ENCODE measurements around the genes DPP7 and RNF208.

GRCh38 chr9:136789115-136789830 is 1.9 kb upstream of the TMEM141 start:
- RRBS: no CpG with 5 or more reads among the region's 11 CpGs
CAGE:
- cytosol, long polyA plus RNA: no peak
- long polyA plus RNA: no peak
- nucleus, long polyA plus RNA: no peak

DNA sequence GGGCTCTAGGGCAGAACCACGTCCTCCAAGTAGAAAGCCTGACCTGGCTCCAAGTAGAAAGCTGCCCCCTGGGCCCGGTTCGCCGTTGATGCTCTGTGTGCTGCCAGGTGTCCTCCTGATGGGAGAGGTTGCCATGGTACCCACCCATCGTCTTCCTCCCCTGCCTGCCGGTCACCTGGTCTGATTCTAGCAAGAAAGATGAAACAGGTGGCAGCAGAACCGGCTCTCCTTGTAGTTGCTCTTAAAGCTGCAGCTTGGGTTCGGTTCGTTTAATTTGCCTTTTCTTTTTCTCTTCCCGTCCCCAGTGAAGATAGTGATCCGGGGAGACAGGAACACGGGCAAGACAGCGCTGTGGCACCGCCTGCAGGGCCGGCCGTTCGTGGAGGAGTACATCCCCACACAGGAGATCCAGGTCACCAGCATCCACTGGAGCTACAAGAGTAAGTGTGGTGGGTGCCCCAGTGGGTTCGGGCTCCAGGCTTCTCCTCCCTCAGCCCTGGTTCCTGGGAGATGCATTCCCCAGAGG is 15.5 kb downstream of the RABL6 start:
- RRBS: 92% methylated on average over 6 of the region's 18 CpGs
CAGE:
- cytosol, long polyA plus RNA: no peak
- long polyA plus RNA: no peak
- nucleus, long polyA plus RNA: no peak

DNA sequence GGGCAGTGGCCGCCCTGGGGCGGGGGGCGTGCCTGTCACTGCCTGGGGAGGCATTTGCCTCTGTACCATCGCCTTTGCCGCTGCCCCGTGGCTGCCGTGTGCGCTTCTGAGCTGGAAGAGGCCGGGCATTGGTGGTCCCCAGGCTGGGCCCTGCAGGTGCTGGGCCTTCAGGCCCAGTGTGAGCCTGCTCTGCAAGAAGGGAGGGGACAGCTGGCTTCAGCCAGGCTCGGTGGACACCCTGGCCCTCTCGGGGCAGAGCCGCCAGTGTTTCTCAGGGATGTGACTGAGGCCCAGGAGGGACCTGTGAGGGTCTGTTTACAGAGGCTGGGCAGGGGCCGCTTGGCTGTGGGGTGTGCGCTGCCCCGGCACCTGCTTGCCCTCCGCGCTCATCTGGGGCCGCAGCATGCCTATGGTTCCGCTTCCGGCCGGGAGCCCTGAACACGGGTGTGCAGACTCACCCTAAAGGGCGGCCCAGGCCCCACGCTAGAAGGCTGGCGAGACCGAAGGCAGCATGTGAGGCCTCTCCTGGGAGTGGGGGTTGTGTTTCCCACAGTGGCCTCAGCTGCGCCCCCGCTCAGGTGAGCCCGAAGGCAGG is 1.6 kb upstream of the AJM1 start:
- RRBS: 92% methylated on average over 3 of the region's 29 CpGs
CAGE:
- cytosol, long polyA plus RNA: no peak
- long polyA plus RNA: no peak
- nucleus, long polyA plus RNA: no peak

DNA sequence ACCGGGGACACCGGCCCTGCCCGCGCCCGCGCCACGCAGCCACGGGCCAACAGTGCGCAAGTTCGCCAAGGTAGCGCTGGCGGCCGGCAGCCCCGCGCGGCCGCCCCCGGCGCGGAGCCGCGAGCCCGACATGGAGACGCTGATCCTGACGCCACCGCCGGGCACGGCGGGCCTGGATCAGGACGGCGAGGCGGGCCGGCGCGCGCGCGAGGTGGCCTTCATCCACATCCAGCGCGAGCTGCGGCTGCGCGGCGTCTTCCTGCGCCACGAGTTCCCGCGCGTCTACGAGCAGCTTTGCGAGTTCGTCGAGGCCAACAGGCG is 2.4 kb upstream of the PHPT1 start:
- RRBS: 98% methylated on average over 20 of the region's 54 CpGs
CAGE:
- cytosol, long polyA plus RNA: no peak
- long polyA plus RNA: no peak
- nucleus, long polyA plus RNA: no peak

DNA sequence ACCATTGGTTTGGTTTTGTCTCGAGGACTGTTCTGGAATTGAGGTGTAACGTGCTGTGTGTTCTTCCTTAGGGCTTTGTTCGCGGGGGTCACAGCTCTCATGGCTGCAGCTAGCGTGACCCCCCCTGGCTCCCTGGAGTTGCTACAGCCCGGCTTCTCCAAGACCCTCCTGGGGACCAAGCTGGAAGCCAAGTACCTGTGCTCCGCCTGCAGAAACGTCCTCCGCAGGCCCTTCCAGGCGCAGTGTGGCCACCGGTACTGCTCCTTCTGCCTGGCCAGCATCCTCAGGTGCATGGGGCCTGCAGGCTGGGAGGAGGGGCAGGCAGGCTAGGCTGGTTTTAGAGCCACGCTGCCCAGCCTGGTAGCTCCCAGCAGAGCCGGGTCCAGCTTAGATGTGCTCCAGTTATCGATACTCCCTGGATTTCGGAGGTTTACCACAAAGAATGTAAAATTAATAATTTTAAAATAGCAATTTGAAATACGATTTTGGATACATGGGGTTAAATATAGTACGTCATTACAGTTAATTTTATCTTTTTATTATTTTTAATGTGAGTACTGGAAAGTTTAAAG is 12.4 kb downstream of the TRAF2 start:
- RRBS: 99% methylated on average over 4 of the region's 17 CpGs
CAGE:
- cytosol, long polyA plus RNA: no peak
- long polyA plus RNA: no peak
- nucleus, long polyA plus RNA: no peak

DNA sequence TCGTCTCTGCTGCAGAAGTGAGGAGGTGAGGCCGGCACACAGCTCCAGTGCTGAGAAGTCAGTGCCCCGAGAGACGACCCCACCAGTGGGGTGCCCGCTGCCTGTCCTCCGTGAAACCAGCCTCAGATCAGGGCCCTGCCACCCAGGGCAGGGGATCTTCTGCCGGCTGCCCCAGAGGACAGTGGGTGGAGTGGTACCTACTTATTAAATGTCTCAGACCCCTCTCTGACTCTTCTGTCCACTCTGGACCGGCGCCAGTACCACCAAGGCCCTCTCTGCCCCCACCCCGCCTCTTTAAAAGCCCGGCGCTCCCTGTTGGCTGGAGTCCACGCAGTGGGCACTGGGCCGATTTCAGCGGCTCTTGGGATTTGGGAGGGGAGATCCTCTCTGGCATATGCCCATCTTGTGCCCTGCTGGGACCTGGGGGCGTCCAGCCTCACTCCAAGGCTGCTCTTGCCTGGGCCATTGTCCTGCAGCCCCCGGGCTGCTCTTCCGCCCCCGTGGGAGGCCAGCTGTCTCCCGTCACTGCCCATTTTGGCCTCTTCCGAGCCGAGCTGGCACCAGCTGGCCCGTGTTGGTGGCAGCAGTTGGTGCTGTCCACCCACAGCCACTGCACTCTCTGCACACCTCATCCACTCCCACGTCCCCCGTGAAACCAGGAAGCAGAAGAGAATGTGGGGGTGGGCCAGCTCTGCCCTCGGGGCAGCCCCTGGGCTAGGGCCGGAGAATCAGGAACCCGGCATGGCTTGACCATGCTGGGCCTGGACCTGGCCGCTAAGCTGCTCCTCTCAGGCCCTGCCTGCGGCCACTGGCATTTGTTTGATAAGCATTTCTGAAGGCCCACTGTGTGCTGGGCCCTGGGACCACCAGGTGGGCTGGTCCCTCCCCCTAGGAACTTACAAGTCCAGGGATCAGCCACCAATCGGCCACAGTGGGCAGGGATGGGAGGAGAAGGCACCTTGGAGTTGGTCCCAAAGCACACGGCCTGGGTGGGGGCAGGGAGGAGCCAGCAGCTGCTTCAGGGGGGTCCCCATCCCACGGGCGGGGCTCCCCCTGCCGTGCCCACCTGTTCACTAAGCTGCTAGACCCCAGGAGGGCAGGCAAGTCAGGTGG is 2.1 kb downstream of the C8G start:
- RRBS: 64% methylated on average over 5 of the region's 35 CpGs
CAGE:
- cytosol, long polyA plus RNA: no peak
- long polyA plus RNA: no peak
- nucleus, long polyA plus RNA: no peak

GRCh38 chr9:136949139-136950318 is 2.5 kb upstream of the LCN12 start:
- RRBS: 2% methylated on average over 29 of the region's 67 CpGs
CAGE:
- cytosol, long polyA plus RNA: no peak
- long polyA plus RNA: no peak
- nucleus, long polyA plus RNA: no peak

- RRBS: no CpG with 5 or more reads among the region's 33 CpGs
CAGE:
- cytosol, long polyA plus RNA: no peak
- long polyA plus RNA: no peak
- nucleus, long polyA plus RNA: no peak
These were observed 5.7 kb downstream of the NPDC1 start for GRCh38 chr9:137040180-137040827.

- RRBS: no CpG with 5 or more reads among the region's 30 CpGs
CAGE:
- cytosol, long polyA plus RNA: no peak
- long polyA plus RNA: no peak
- nucleus, long polyA plus RNA: no peak
These were observed 1.7 kb downstream of the NPDC1 start for GRCh38 chr9:137043931-137045074.

DNA sequence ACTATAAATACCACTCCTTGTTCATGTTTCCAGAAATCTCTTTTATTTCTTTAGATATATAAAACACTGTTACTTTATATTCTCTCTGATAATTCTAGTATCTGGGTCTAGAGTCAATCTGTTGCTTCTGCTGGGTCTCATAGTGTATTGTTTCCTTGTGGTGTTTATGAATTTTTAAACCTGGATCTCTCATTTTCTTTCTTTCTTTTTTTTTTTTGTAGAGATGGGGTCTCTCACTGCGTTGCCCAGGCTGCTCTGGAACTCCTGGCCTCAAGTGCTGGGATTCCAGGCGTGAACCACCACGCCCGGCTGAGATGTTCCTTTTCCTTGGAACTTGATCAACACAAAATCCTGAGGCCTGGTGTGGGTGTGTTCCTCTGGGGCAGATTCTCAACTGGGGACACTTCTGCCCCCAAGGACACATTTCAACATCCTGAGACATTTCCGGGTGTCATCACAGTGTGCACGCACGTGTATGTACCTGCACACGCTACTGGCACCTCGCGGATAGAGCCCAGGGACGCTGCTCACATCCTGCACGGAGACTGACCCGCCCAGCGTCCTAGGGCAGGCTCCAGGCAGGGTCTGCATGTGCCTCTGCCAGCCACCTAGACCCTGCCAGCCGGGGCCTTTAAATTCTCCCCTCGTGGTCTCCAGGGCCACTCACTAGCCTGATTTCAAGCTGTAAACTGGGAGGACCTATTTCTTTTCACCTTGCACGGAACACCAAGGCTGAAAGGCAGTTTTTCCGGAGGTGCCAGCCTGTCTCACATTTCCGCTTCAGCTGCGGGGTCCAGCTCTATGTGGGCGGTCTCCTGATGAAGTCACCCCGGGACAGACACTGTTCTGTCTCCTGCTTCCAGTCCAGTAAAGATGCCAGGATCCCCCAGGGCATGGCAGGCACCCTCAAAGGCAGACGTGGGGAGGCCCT is 8.0 kb downstream of the SAPCD2 start:
- RRBS: no CpG with 5 or more reads among the region's 23 CpGs
CAGE:
- cytosol, long polyA plus RNA: no peak
- long polyA plus RNA: no peak
- nucleus, long polyA plus RNA: no peak

DNA sequence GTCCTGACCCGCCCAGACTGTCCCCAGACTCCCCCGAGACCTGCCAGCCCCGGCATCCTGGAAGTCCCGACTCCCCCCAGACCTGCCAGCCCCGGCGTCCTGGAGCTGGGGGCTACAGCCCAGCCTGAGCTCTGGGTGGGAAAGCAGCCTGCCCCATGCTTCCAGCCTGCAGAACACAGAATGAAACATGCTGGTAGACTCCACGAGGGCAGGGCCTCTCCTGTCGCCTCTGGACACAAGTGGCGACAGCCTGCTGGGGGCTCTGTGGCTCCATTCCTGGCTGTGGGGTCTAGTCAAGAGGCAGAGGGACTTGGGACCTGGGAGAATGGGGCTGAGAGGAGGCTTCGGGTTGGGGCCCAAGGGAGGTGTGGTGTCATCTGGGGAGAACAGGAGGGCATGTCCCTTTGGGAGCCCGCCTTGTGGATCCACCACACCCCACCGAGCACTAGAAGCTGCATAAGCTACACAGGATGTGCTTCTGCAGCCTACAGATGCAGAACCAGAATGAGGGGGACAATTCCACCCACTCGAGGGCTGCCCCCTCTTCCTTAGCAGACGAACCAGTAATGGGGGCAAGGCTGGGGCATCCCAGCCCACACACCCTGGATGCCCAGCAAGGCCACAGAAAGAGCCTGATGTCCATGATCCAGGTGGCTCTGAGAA is 3.9 kb upstream of the MAN1B1 start:
- RRBS: 100% methylated on average over 4 of the region's 14 CpGs
CAGE:
- cytosol, long polyA plus RNA: no peak
- long polyA plus RNA: no peak
- nucleus, long polyA plus RNA: no peak

DNA sequence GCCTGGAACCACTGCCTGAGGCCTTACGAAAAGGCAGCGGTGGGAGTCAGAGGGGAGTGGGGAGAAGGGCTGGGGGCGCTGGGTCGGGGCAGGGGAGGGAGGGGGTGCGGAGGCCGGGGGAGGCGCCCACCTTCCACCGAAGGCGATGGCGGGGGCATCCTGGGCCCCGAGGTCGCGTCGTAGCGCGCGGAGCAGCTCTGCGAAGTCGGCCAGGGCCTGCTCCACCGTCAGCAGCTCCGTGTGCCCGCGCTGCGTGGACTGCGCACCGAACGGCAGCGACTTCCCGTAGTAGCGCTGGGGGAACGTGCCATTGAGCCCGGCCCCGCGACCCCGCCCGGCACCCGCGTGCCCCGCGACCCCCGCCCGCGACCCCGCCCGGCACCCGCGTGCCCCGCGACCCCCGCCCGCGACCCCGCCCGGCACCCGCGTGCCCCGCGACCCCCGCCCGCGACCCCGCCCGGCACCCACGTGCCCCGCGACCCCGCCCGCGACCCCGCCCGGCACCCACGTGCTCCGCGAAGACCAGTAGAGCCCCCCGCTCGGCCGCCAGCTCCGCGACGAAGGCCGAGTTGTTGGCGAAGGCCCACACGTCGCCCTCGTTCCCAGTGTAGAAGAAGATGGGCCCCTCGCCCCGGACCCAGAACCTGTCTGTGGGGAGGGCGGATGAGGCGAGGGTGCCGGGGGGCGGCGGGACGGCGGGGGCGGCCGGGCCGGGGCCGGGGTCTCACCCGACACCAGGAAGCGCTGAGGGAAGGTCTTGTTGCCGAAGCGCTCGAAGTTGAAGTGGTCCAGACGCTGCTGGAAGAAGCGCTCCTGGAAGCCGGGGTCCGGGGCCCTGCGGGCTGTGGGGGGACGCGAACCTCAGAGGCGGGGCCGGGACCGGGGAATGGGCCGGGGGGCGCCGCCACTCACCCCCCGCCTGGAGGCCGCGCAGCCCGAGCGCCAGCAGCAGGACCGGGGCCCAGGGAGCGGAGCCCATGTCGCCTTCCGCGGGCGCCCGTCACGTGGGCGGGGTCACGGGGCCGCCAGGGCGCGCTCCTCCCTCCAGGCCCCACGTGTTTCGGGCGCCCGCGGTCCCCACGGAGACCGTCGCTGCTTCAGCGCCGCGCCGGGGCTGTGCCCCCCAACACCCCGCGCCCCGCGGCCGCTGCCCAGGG is at the start of gene DPP7:
Gene DPP7 (minus strand): TSS at position 999 of the 1,157 bp plus-strand sequence.
- RRBS: 2% methylated on average over 31 of the region's 151 CpGs
CAGE:
- cytosol, long polyA plus RNA: start-site peak on the minus strand centred at position 582 of the sequence, 131 bp wide, 28 and 19 reads in 2 replicates; start-site peak on the minus strand centred at position 845 of the sequence, 62 bp wide, 21 and 21 reads in 2 replicates; start-site peak on the minus strand centred at position 977 of the sequence, 80 bp wide, 70 and 20 reads in 2 replicates
- long polyA plus RNA: no peak
- nucleus, long polyA plus RNA: no peak

- RRBS: no CpG with 5 or more reads among the region's 18 CpGs
CAGE:
- cytosol, long polyA plus RNA: no peak
- long polyA plus RNA: no peak
- nucleus, long polyA plus RNA: no peak
These were observed 1.3 kb upstream of the DPP7 start for GRCh38 chr9:137115682-137116408.

DNA sequence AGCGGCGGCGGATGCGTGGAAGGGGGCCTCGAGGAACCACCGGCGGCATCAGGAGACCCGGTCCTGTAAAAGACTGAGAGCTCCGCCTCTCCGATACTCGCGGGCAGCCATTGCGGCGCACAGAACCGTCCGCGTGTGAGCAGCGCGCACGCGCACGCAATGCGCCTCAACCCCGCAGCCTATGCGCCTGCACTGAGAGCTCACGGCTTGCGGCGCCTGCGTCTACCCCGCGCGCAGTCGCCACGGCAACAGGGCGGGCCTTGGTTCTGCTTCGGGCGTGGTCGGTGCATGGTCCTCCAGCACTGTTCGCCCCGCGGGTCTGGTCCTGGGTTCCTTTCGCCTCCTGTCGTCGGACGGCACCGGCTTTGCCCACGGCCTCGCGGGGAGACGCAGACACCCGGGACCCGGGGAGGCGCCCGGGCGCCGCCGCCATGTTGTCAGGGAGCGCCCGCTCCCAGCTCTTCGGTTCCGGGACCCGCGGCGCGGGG is 9.3 kb upstream of the GRIN1 start:
- RRBS: under 1% methylated on average over 16 of the region's 65 CpGs
CAGE:
- cytosol, long polyA plus RNA: start-site peak on the minus strand centred at position 129 of the sequence, 106 bp wide, 48 and 77 reads in 2 replicates
- long polyA plus RNA: no peak
- nucleus, long polyA plus RNA: start-site peak on the minus strand centred at position 118 of the sequence, 19 bp wide, 78 and 39 reads in 2 replicates

DNA sequence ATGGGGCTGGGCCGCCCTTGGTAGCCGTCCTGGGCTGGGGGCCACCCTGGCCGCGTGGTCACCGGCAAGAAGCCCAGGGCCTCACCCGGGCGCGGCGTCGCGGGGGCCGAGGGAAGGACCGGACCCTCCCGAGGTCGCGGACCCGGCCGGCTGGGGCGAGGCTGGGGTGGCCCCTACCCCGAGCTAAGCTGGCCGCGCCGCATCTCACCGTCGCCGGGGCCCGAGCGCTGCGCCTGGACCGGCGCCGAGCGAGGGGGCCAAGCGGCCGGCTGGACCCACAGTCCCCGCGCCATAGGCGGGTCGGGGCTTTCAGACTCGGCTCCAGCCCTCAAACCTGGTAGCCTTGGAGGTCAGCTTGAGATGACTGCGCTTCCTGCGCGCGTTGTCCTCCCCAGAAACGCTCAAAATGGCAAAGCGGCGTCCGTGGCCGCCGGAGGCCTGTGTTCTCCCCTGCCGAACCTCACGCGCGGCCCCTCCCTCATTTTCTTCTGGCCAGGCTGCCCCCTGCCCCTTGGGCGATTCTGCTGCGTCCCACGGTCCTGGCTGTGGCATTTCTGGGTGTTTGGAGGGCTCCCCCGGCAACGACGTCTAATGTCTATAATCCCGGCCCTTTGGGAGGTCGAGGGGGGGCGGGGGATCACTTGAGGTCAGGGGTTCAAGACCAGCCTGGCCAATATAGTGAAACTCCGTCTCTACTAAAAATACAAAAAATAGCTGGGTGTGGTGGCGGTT is 8.7 kb upstream of the GRIN1 start:
- RRBS: 2% methylated on average over 9 of the region's 65 CpGs
CAGE:
- cytosol, long polyA plus RNA: no peak
- long polyA plus RNA: no peak
- nucleus, long polyA plus RNA: no peak

GRCh38 chr9:137222166-137222905 is at the start of gene RNF208:
RNF208 (minus strand) TSS chr9:137222240.
- RRBS: 19% methylated on average over 26 of the region's 85 CpGs
CAGE:
- cytosol, long polyA plus RNA: no peak
- long polyA plus RNA: no peak
- nucleus, long polyA plus RNA: no peak

DNA sequence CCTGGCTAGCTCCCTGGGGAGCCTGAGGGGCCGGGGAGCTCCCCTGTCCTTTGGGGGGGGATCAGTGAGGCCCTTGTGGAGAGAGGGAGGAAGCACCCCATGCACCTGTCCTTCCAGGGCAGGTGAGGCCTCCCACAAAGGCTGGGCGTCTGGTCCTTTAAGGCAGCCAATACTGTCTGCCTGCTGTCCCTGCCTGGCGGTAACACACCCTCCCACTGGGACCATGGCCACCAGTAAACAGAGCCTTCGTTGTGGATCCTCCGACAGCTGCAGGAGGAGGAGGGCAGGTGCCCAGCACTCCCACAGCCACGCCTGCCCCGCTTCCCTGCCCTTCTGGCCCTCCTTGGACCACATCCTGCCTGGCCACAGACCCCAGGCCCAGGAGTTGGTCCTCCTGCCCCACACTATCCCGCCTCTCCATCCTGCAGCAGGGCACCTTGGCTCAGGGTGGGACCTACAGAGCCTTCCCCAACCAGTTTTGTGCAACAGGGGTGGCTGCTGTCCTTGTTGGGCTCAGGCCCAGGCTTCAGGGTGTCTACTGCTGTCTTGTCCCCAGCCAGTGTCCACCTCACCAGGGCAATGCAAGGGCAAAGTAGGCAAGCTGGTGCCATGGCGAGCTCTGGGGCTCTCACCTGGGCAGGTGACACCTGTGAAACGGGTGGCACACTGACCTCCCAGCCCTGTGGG is 3.0 kb upstream of the TUBB4B start:
- RRBS: no CpG with 5 or more reads among the region's 10 CpGs
CAGE:
- cytosol, long polyA plus RNA: no peak
- long polyA plus RNA: no peak
- nucleus, long polyA plus RNA: no peak

DNA sequence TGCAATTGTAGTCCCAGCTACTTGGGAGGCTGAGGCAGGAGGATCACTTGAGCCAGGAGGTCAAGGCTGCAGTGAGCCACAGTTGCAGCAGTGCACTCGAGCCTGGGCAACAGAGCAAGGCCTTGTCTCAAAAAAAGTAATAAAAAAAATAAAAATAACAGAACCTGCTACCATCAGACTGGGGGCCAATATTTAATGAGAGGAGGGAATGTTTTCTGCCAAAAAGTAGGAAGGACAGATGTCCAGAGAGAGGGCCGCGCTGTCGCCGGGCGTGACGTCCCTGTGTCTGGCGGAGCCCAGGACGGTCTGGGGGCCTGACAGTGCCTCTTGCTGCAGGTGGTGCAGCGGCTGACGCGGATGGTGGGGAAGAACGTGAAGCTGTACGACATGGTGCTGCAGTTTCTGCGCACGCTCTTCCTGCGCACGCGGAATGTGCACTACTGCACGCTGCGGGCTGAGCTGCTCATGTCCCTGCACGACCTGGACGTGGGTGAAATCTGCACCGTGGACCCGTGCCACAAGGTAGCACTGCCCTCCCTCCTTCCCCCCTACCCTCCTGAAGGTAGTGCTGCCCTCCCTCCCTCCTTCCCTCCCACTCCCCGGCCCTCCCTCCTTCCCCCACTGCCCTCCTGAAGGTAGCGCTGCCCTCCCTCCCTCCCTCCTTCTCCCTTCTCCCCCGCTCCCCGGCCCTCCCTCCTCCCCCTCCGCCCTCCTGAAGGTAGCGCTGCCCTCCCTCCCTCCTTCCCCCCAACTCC is 7.8 kb downstream of the NELFB start:
- RRBS: 77% methylated on average over 8 of the region's 31 CpGs
CAGE:
- cytosol, long polyA plus RNA: no peak
- long polyA plus RNA: no peak
- nucleus, long polyA plus RNA: no peak

GRCh38 chr9:137269136-137269953 is 8.2 kb upstream of the TOR4A start:
- RRBS: no CpG with 5 or more reads among the region's 27 CpGs
CAGE:
- cytosol, long polyA plus RNA: no peak
- long polyA plus RNA: no peak
- nucleus, long polyA plus RNA: no peak

DNA sequence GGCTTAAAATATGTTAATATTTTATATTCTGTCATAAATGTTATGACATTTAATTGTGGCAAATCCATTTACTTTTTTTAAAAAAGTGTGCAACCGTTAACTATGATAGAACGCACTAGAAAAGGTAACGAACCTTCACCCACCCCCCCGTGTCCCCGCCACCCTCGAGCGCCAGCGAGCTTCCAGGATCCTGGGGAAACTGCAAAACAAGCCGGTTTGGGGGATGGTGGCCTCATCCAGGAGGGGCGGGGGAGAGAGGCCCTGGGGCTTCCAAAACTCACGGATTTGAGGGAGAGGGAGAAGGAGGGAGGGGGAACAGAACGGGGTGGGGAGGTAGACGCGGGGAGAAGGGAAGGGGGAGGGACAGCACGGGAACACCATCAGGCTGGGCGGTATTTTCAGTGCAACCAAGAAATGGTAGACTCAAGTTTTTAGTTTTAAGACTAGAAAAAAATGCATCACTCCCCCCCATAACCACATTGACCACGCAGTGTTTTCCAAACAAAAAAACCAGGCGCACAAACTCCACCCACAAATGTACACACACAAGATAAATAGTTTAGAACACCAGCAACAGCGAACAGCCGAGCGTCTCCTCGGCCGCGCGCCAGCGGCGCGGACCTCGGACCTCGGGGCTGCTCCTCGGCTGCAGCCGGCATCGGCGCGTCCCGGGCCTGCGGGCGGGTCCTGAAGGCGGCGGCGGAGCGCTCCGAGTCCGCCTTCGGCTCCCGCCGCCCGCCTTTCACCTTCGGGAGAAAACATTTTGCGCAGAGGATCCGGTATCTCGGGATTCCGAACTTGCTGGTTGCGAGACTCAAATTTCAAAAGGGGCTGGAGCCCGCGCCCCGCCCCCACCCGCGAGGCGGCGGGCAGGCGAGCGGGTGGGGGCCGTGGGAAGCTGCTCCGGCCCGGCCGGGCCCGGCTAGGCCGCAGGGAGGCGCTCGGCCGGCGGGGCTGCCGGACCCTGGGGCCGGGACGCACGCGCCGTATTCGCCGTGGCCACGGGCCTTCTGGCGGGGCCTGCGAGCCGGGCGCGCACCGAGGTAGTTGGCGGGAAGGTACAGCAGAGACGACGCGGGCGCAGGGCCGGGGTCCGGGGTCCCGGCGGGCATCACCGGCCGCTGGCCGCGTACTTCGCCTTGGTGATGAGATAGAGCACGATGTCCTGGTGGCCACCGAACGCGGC is 1.2 kb downstream of the NRARP start:
- RRBS: 1% methylated on average over 29 of the region's 106 CpGs
CAGE:
- cytosol, long polyA plus RNA: no peak
- long polyA plus RNA: no peak
- nucleus, long polyA plus RNA: no peak